Aorta (tissue), 1 donor: ENCODE measurements around a stretch of chr15.

GRCh38 chr15:63497041-63497354 is 7.4 kb upstream of the USP3 start:
- PRO-cap = no peak

DNA sequence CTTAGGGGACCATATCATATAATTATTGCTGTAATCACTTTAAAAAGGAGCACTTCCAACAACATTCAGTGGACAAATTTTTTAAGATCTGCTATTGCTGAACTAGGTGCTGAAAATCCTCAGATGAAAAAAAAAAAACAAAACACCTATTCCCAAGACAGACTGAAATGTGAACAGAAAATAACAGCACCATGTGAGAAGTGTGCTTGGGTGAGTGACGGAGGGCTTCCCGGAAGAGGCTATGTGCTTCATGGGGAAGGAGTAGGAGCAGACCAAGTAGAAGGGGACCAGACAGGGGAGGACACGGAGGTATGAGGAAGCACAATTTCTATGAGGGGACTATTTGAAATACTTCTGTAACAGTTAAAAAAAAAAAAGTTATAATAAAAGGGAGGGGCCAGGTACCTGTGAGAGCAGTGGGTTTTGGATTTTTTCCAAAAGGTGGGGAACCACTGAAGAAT is 4.2 kb upstream of the USP3 start:
- PRO-cap = no peak

- PRO-cap = no peak
These were observed 3.6 kb upstream of the USP3 start for GRCh38 chr15:63500664-63501224.

DNA sequence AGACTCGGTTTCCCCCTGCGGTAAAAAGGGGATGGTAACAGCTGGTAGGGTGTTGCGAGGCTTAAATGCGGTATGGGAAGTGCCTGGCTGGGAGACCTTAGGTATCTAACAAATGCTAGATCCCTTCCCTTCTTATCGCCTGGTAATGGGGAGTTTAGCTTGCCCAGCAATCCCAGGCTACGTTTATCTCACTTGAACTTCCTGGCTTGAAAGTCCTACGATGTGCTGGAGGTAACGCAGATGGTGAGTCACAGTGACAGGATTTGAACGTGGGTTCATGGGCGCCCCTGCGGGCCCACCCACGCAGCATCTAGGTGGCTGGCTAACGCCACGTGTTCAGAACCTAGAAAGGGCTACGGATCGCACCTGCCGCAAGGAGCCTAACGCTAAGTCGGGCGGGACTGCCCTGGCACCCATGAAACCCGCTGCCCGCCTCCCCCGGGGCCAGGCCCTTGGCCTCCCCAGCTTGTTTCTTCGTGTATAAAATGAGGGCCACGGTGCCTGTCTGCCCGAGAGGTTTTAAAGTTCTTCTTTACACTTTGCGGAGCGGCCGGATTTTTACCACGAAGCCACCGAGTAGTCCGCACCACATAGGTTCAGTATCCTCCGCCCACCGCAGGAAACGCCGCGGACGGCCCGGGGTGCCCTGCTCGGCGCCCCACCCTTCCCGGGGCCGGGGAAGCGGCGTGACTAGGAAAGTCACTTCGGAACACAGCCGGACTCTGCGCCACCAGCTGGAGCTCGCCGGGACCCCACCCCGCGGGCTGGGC is 545 bp upstream of the USP3 start:
- PRO-cap = bidirectional peak, plus-strand start outside the sequence, minus-strand start at position 724 of the sequence

- PRO-cap = no peak
These were observed 27.9 kb upstream of the FBXL22 start for GRCh38 chr15:63569181-63569696.

GRCh38 chr15:63630312-63630905 is 33.2 kb downstream of the FBXL22 start:
- PRO-cap = no peak

- PRO-cap = no peak
These were observed 71.4 kb downstream of the FBXL22 start for GRCh38 chr15:63668464-63669045.

- PRO-cap = no peak
These were observed 115.1 kb downstream of the HERC1 start for GRCh38 chr15:63718323-63719293.

DNA sequence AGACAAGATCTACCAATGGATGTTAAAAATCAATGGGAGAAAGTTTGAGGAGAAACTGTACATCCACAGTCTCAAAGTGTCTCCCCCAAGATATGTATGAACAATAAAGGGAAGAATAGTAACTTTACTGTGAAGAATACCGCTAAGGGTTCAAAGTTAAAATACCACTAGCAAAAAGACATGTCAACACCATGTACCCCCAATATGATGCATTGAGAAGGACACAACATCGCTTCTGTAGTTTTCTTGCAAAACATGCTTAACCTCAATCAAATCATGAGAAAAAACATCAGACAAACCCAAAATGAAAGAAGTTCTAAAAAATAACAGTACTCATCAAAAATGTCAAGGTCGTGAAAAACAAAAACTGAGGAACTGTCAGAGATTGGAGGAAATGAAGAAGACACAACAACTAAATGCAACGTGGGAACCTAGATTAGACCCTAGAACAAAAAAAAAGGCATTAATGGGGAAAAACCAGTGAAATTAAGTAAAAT is 3.6 kb downstream of the HERC1 start:
- PRO-cap = no peak

- PRO-cap = no peak
These were observed 67.5 kb downstream of the DAPK2 start for GRCh38 chr15:63978667-63979275.

DNA sequence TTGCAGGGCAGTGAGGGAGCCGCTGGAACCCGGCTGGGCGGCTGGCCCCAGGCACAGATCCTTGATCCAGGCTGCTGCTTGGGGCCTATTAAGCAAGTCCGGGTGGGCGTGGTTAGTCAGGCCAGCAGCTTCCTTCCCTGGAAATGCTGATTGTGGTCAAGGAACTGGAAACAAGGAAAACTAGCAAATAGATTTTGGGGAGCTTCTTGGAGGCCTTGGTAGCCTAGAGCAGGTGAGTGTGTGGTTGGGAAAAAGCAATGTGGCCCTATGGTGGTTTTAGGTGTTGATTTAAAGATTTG is 17.8 kb upstream of the SNX22 start:
- PRO-cap = no peak

DNA sequence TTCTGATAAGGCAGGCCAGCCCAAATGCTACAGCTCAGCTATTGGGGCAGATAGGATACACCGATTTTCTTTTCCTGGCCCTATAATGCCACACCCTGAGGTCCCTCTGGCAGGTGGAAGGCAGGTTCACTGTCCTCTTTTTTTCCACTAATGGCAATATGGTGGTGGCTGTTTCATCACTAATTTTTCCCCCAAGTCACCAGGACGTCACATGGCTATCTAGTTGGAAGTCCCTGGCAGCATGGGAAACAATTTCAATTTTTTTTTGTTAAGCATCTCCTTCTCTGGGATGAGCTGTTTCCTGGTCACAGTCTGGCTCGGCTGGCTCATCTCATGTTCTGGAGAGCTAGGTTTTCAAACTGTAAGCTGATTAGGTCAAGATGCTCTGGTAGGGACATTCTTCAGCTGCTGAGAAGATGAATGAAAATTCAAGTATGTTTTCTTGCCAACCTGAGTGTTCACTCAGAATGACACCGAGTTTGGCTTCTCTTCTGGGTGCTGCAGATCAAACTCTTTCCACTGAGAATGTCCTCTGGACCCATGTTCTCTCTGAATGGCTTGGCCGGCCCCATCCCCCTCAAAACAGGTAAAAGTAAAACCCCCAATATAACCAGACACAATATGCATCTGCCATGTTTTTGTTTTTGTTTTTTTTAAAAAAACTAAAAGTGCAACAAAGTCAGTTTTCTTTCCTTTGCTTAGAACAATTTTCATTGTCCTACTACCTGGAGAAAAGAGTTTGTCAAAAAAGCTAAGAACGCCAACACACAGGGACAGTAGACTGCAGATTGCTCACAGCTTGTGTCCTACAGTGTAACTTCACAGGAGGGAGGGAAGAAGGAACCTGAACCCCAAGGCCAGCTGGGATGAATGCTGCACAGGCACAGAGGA is 7.9 kb upstream of the PPIB start:
- PRO-cap = no peak

DNA sequence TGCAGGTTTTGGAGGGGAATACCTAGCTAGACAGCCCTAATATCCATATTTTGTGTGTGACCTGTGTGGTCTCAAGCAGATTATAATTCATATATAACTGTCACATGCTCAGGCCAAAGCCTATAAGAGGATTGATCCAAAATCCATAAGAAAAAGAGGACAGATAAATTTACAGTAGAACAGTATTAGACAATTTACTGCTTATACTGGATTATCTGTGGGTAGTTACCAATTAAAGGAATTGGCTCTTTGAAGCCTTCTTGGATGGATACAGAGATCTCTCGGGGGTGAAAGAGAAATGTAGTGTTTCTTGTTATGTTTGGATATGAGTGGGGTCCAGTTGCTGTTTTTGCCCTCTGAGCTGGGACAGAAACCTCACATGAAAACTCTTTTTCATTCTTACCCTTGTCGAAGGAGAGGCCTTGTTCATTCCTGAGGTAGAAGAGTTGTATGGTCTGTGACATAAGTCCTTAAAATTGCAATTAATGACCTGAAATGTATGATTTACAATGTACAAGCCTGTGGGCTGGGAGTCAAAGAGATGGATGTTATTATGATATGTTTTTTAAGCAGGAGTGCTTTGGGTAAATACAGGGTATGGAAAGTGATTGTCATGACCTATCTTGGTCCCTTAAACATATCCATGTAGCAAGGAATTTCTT is 32.7 kb downstream of the ZNF609 start:
- PRO-cap = no peak

GRCh38 chr15:64700881-64701591 is 74.4 kb downstream of the RBPMS2 start:
- PRO-cap = no peak

GRCh38 chr15:64717378-64717974 is 57.9 kb downstream of the RBPMS2 start:
- PRO-cap = no peak

- PRO-cap = no peak
These were observed 19.9 kb downstream of the RBPMS2 start for GRCh38 chr15:64755524-64755928.

GRCh38 chr15:64816445-64816912 is 9.0 kb downstream of the PIF1 start:
- PRO-cap = no peak

- PRO-cap = no peak
These were observed 5.5 kb upstream of the PLEKHO2 start for GRCh38 chr15:64836187-64836741.

GRCh38 chr15:64840697-64841142 is 995 bp upstream of the PLEKHO2 start:
- PRO-cap = no peak

DNA sequence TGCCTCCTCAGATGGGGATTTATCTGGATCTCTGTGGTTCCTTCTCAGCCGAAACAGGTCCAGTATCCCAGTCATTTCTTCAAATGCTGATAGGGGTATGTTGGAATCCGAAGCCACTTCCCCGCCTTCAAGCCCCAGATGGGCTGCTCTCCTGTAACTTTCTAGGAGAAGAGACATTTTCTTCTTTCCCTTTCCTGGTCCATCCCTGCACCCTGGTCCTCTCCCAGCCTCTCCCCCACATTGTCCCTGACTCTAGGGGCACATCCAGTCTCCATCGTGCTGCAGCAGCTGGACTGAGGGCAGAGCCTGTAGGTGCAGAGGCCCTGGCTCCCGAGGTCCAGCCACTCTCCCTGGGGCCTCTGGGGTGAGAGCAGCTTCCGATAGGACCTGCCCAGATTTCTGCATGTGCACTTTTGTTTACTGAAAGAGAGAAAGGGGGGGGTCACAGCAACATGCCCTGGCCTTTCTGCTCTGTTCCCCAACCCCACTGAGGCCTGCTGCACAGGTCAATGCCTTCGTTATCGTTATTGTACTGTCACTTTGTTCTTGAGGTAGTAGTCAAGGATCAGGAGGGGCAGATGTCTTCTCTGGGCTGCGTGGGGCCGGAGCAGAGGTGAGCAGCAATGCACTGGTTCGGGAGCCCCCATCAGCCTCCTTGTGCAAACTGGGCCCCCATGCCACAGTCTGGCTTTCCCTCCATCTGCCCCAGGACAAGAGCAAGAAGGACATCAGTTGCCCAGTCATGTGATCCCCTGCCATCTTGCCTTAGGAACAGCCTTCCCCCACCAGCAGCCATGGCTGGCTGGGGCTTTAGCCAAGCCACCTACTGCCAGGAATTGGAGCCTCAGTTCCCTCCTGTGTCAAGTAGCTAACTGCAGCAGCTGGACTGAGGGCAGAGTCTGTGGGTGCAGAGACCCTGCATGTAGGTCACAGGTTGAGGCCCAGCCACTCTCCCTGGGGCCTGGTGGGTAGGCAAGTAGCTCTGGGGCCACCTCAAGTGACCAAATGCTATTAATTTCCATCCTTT is 25.4 kb downstream of the PLEKHO2 start:
- PRO-cap = unidirectional peak, plus-strand start at position 427 of the sequence